Aortic smooth muscle cell (primary cell): Measurements from ENCODE around the genes PTPRS and MICOS13.

- RRBS = no CpG with 5 or more reads among the region's 17 CpGs
Observed at GRCh38 chr19:5097573-5098227, 128.8 kb downstream of the KDM4B start.

GRCh38 chr19:5102939-5103957 is 134.3 kb downstream of the KDM4B start:
- RRBS = 16% methylated on average over 2 of the region's 37 CpGs

- RRBS = 93% methylated on average over 7 of the region's 34 CpGs
Observed at GRCh38 chr19:5110430-5110947, 141.6 kb downstream of the KDM4B start.

DNA sequence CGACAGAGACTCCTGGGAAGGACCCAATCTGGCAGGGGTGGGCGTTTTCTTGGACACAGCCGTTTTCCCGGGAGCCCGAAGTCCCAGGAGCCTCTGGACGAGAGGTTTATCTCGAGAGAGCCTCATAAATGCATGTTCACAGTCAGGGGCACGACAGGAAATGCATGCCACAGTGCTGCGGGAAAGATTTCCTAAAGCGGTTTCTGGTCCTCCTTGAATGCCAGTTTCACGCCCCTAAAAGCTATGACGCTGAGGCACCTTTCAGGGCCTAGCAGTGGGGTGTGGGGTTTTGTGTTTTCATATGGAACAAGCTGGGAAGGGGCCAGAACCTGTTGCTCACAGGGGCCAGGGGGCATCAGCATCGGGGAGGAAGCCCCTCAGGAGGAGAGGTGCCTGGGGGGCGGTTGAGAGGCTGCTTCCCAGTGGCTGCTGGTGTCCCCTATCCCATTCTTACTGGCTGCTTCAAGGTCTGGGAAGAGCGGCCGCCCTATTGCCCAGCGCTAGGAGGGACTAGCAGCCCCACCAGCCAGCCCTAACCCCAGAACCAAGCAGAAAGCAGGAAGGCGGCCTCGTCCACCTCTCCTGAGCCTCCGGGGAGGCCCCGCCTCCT is 157.0 kb downstream of the KDM4B start:
- RRBS = no CpG with 5 or more reads among the region's 21 CpGs

DNA sequence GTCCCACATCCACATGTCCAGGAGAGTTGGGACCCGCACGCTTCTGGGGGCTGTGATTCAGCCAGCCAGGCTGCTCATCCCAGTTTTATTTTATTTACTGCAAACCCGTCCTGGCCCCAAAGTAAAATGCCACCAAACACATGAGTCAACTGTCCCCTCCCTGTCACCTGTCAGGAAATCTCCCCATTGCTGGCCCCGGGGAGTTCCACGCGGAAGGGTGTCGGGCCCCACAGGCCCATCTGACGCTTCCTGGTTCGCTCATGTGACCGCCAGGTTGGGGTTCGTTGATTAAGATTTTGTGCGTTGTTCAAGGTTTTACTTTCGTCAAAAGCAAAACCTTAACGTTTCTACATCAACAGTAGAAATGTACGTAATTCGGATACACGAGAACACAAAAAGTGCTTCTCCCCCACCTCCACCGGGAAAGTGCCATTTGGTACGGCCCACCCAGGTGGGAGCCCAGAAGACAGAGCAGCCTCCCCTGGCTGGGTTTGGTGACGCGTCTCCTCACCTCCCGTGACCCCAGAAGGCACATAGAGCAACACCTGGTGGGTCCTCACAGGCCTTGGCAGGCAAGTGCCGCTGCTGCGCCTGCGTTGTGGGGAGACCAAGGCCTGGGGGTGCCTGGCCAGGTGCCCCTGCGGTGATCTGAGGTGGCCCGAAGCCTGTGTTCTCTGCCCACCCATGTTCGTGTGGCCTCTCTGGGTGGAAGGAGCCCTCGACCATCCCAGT is 161.5 kb downstream of the KDM4B start:
- RRBS = no CpG with 5 or more reads among the region's 29 CpGs

DNA sequence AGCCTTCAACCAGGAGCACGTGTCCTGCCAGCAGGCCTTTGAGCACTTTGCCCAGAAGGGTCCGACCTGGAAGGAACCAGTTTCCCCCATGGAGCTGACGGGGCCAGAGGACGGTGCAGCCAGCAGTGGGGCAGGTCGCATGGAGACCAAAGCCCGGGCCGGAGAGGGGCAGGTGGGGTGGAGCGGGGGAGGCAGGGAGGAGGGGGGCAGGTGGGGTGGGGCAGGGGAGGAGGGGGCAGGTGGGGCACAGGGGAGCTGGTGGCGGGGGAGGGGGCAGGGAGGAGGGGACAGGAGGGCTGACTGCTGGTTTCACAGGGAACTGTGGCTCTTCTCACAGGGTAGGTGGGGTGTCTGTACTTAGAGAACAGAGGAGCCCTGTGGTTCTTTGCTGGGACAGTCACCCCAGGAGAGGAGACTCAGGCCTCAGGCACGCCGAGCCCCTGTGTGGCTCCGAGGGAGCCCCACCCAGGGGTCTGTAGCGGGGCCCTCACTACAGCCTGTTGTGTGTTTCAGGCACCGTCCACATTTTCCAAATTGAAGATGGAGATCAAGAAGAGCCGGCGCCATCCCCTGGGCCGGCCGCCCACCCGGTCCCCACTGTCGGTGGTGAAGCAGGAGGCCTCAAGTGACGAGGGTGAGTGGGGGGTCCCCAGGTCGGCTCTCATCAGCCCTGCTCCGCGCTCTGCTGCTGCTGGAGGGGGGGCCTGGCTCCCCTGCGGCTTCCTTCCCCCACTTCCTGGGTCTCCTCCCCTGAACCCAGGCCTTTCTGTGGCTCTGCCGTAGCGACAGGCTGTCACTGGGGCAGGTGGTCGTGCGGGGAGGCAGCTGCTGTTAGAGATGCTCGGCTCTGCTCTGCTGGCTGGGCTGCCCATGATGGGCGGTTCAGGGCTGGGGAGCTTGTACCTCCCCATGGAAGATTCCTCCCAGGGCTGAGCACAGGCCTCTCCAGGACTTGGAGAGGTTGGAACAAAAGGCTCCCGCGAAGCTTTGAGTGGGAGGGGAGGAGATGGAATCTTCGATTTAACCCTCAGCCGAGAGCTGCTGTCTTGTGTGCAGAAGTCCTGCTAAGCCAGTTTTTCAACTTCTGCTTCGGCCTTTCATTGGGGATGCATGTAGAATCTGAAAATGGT is 162.8 kb downstream of the KDM4B start:
- RRBS = no CpG with 5 or more reads among the region's 36 CpGs

DNA sequence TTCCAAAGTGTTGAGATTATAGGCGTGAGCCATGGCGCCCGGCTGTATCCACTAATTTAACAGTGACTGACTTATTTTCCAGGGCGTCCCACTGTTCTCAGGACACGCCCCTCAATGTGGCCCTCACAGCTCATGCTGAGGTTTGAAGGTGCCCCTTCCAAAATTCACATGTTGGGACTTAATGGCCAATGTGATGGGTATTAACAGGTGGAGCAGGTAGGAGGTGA is 152.7 kb downstream of the PTPRS start:
- RRBS = no CpG with 5 or more reads among the region's 5 CpGs

- RRBS = no CpG with 5 or more reads among the region's 26 CpGs
Observed at GRCh38 chr19:5251185-5252037, 89.2 kb downstream of the PTPRS start.

DNA sequence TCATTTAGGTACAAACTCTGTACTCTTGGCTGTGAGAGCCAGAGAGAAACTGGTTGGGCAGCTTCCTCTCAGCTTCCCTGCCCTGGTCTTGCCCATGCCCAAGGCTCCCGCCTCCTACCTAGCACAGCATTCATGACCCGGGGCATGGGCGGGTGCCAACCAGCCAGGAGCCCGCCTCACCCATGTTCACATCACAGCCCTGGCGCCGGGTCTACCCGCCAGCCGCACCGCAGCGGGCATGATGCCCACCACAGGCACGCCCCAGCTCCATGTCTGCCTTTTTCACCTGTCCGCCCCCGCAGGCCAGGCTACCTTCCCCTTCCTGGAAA is 42.2 kb downstream of the PTPRS start:
- RRBS = 66% methylated on average over 5 of the region's 13 CpGs

DNA sequence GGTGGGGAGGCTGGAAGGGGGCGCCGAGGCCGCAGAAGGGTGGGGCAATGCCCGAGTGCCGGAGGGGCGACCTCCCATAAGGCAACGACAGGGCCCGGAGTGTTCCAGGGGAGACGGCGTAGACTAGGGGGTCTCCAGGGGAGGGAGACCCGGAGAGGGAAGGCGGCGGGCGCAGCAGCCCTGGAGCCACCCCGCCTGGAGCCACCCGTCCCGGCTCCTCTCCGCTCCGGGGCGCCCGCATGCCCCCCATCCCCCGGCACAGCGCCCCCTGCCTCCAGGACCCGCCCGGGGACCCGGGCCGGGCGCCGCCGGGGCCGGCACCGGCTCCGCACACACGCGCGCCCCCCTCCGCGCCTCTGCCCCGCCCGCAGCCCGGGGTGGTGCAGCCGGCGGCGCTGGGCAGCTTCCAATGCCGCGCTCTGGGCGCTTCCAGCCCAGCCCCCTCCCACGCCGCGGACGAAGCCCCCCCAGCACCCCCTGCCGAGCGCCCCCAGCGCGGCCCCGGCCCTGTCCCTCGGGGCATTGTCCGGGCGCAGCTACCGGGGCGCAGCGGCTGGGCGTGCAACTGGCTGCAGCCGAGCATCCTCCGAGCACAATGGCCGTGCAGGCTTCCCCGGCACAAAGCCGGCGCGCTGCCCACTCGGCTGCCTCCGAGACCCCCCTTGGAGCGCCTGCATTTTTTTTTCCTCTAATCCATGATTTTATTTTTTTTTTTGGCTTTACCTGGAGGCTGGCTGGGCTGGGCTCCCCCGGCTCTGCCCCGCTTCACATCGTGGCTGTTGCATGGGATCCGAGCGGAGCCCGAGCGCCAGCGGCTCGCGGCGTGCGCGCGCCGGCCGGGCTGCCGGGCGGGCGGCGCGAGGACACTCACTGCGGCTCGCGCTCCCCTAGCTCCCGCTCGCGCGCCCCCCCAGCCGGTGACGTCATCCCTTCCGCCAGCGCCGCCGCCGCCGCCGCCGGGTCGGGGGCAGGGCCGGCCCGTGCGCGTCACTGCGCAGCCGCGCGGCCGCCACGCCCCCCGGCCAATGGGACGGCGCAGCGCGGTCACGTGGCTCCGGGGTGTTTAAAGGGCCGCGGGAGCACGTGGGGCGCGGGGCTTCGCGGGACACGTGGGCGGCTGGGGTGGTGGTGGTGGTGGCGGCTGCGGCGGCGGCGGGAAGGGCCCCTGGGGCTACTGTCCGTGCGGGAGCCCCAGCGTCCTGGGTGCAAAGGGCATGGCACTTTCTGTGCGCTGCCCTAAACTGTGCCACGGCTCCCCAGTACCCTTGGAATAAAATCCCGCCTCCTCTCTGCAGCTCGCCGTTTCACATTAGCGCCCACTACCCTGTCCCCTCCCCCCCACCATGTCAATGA is at the start of gene PTPRS:
PTPRS (minus strand) TSS at position 872 of the 1,353 bp plus-strand sequence.
- RRBS = 1% methylated on average over 81 of the region's 152 CpGs

- RRBS = no CpG with 5 or more reads among the region's 23 CpGs
Observed at GRCh38 chr19:5492661-5493106, 37.5 kb downstream of the ZNRF4 start.

- RRBS = no CpG with 5 or more reads among the region's 22 CpGs
Observed at GRCh38 chr19:5604293-5605098, 18.1 kb downstream of the SAFB2 start.

DNA sequence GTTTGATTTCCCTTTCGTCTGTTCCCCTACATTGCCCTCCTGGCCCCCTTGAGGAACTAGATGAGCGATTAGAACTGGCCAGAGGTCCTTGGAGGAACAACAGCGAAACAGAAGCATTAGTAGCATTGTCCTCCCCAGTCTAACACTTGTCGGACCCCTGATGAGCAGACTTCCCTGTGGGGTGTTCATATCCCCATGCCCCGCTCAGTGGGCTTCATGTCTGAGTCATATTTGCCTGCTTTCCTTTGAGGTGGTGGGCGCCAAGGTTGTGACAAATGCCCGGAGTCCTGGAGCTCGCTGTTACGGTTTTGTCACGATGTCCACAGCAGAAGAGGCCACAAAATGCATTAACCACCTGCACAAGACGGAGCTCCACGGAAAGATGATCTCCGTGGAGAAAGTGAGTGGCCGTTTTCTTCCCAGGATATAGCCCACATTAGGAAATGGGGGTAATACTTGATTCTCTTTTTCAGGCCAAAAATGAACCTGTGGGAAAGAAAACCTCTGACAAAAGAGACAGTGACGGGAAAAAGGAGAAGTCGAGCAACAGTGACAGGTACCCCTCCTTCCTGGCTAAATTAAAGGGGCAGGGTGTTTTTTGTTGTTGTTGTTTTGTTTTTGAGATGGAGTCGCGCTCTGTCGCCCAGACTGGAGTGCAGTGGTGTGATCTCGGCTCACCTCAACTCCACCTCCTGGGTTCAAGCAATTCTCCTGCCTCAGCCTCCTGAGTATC is 27.3 kb downstream of the MICOS13 start:
- RRBS = no CpG with 5 or more reads among the region's 20 CpGs

- RRBS = no CpG with 5 or more reads among the region's 13 CpGs
Observed at GRCh38 chr19:5679732-5680046, 627 bp downstream of the MICOS13 start.

- RRBS = 1% methylated on average over 3 of the region's 53 CpGs
Observed at GRCh38 chr19:5680047-5680727, at the start of gene MICOS13. Gene MICOS13 (minus strand): TSS chr19:5680516.

DNA sequence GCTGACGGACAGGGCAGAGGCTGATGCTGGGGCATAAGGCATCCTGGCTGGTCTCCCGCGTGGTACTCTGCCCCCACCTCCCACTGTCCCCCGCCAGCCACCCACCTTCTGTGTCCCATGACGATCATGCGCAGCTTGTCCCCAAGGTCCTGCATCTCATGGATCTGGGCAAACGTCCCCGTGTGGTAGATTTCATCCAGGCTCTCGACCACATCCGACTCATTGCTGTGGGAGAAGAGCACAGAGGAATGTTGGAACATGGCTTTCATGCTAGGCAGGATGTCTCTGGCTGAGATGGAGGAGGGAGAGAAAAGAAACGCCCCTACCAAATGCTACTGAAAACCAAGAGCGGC is 6.9 kb downstream of the LONP1 start:
- RRBS = no CpG with 5 or more reads among the region's 12 CpGs

DNA sequence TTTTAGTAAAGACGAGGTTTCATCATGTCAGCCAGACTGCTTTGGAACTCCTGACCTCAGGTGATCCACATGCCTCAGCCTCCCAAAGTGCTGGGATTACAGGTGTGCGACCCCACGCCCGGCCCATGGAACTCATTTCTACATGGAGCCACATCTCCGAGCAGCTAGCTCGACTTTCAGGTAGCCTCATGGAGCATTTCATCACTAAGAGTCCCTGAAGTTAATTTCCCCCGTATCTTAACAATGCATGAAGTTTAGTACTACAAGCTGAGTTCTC is 6.3 kb downstream of the LONP1 start:
- RRBS = no CpG with 5 or more reads among the region's 7 CpGs

- RRBS = 82% methylated on average over 6 of the region's 34 CpGs
Observed at GRCh38 chr19:5783166-5783855, 1.2 kb downstream of the PRR22 start.

DNA sequence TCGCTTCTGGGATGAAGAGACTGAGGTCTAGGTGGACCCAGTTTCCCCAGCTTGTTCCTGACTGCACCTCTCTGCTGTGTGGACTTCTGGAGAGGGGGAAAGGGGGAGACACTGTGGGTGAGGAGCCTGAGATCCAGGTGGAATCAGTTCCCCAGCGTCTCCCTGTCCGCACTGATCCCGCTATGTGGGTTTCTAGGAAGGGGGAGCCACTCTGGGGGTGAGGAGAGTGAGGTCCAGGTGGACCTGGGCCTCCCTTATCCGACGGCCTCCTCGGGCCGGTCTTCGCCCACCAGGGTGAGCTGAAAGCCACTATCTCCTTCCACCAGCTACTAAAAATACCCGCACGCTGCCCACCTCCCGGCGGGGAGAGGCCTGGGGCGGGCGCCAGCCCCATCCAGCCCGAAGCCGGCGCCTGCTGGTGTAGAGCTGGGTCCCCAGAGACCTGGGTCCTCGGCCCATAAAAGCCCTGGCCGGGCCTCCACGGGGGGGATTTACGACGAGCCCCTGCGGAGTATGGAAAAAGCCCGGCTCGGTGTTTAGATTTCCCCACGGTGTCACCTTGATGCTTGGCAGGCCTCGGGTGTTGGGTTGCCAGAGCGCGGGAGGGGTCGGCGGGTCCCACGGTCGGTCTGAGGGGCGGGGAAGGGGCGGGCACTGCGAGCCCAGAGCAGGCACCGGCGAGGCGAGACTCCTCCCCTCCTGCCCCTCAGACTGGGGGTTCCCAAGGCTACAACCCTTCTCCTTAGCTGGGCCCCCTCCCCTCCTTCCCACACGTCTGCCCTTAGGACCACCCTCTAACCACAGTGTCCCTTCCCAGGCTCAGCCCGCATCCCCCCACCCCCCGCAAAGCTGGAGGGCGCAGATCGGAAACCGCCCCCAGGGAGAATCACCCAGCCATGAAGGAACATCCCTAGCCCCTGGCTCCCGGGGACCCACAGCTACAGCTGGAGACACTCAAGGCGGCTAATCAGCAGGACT is 10.4 kb downstream of the FUT6 start:
- RRBS = 5% methylated on average over 18 of the region's 48 CpGs

- RRBS = no CpG with 5 or more reads among the region's 35 CpGs
Observed at GRCh38 chr19:5961835-5963032, 15.7 kb downstream of the RANBP3 start.